Progenitor cell of endocrine pancreas (in vitro differentiated cells): Measurements from ENCODE around the genes BTBD16, PLEKHA1 and FAM24A.

DNA sequence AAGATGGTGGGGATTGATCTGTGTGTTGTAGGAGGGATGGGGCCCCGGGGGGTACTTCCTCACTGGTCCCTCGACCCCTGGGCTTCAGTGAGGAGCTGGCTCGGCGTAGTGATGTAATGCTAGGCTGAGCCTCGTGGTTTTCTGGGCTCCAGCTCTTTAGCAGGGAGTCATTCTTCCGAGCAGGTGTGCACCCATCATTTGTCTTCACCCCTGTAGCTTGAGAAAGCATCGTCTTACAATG lies 106.3 kb upstream of the BTBD16 start:
- PRO-cap: bidirectional peak, plus-strand start at position 87 of the sequence, minus-strand start at position 115 of the sequence

- PRO-cap: no peak
Measured at GRCh38 chr10:122172412-122172934, 98.6 kb upstream of the BTBD16 start.

DNA sequence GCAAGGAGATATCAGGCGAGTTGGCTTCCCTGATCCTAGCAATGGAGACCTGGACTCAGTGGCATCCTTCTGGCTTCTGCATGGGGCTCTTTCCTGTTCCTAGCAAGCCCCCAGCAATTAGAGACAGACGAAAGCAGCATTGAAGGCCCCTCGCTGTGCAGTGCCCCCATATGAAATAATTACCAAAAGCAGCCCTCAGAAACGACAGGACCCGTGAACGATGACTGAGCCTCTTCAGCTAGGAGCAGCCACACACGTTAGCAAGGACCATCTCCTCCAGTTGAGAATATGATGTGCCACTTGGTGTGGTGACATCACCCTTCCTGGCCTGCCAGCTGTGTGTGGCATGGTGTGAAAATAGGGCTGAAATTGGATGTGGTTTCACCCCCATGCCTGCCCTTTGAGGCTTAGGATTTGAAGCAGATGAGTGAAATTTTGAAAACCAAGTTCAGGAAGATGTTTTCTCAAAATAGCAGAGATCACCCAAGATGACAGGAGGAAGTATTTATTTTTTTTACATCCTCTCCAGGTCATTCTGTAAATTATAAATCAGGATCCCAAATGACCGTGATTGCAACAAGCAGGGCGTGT lies 49.2 kb upstream of the BTBD16 start:
- PRO-cap: no peak

- PRO-cap: no peak
Measured at GRCh38 chr10:122271253-122271544, at the start of gene BTBD16. Gene BTBD16, plus strand, starts transcription at chr10:122271296.

GRCh38 chr10:122303908-122304615 lies 33.0 kb downstream of the BTBD16 start:
- PRO-cap: no peak

DNA sequence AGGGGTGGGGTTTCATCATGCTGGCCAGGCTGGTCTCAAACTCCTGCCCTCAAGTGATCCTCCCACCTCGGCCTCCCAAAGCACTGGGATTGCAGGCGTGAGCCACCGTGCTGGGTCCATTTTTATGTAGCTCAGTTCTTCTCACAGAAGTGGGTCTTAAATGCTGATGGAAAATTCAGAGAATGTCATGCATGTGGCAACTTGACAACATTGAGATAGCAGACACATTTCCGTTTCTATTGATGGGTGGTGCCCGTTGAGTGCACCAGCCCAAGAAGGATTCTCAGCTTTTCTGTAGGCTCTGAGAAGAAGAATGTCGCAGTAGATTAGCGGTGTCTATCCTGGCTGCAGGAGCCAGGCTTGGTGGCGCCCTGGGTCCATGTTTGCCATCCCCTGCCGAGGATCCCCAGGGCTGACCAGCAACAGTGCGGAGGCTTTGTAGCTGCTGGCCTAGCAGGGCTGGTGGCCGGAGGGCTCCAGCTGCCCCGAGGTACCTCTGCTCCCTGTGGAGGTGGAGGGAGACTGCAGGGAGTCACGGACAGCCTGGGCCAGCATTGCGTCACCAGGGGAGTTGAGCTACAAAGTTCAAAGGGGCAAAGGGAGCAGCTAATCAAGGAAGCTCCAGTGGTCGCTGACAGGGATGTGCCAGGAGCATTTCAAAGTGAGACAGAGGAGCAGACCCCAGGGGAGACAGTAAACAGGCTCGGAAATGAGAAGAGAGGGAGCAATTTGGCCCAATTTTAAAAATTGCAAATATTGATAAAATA lies 39.0 kb downstream of the BTBD16 start:
- PRO-cap: bidirectional peak, plus-strand start at position 596 of the sequence, minus-strand start at position 526 of the sequence

DNA sequence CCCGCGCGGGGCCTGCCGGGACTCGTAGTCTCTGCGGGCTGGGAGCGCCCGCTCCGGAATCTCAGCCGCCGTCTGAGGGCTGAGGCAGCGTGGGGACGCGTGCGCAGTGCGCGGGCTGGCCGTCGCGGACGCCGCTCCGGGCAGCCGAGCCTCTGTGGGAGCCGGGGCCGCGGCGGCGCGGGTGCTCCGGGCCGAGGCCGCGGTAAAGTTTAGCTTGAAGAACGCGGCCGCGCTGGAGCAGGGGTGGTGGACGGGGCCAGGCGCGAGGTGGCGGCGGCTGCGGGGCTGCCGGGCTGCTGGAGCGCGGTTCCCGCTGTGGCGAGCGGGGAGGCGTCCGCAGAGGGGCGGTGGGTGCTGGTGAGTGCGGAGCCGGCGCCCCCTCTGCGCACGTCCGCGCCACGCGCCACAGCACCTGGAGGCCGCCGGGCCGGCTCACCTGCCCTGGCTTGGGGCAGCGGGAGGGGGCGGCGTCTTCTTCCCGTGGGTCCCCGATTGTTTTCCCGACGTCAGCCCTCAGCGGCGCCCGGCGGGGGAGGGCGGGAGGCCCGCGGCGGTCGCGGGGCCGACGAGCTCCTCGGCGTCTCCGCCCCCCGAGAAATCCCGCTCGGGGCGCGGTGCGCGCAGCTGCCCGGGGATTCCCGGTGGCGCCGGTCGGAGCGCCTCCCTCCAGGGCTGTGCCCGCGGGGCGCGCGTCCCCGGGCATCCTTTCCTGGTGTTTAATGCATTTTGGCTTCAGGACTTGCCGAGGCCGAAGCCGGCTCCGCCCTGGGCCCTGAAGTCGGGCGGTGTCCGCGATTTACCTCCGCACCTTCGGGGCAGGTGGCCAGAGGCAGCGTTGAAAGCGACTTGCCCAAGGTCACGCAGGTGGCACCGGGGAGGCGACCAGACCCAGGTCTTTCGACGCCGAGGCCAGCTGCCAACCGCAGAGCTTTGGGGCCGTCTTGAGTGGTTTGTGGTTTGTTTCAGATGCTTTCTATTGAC lies at the start of gene PLEKHA1:
Gene PLEKHA1, plus strand, starts transcription at position 104 of the 981 bp plus-strand sequence.
- PRO-cap: bidirectional peak, plus-strand start at position 155 of the sequence, minus-strand start outside the sequence; bidirectional peak, plus-strand start at position 339 of the sequence, minus-strand start at position 315 of the sequence; bidirectional peak, plus-strand start at position 406 of the sequence, minus-strand start at position 363 of the sequence; bidirectional peak, plus-strand start at position 509 of the sequence, minus-strand start at position 448 of the sequence; bidirectional peak, plus-strand start at position 719 of the sequence, minus-strand start at position 682 of the sequence

DNA sequence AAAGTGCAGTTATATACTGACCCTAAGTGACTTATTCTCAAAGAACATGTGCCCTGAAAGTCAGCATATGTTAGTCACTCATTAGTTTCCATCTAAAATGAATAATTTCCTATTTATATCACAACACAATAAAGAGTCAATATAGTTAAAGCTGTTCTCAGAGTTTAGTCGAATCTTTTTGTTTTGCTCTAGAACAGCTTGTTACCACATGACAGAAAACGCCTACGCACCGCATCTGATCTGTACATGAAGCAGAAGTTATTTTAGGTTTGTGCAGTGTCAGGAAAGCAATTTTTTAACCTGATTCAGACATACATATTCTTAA lies 33.2 kb downstream of the PLEKHA1 start:
- PRO-cap: no peak

DNA sequence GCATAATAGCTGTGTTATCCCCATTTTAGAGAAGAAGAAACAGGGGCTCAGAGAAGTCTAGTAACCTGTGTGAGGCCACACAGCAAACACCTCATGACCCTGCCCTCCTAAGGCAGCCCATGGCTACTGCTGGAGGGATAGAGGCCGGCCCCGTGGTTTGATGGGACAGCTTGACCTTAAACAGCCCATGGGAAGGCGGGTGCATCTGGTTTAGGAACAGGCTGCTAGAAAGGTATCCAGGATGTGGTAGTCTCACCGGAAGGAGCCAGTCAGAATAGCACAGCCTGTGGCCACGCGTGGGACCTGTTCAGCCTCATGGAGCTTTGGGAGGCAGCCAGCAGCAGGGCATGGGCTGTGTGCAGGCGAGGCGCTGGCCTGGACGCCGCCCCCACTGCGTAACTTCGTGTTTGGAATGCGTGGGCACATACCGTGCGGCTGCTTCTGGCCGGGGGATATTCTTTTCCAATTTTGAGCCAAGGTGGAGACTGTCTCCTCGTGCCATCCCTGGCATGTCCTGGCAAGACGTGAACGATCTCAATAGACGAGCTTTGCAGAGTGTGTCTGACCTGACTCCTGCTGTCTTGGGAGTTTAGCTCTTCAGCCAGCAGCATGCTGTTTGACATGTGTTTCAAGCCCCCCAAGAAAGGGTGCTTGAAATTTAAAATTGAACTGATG lies 29.9 kb downstream of the HTRA1 start:
- PRO-cap: no peak

DNA sequence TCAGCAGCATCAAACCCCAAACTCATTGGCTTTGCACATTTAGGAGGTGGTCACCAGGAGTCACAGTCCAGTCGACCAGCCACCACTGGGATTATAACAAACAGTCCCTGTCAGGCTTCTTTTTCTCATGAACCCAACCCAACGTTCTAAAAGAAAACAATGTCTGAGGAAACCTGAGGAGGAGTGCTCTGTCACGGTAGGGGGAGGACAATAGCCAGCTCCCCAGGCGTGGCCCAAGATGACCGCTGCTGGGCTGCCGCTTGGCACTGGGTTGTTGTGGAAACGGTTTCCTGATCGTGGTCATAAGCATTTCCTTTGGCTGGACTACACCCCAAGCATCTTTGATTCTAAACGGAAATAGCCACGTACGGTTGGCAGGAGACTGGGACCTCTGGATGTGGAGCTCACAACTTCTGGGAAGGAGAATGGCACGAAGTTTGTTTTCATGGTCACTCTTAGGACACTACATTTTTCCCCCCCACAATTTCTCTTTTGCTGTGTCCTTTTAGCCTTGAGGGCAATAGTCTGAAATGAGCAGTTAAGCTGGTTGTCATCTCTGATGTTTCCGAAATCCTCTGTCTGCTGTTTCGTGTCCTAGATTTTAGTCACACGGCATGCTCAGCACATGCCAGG lies 30.3 kb upstream of the DMBT1 start:
- PRO-cap: no peak

- PRO-cap: no peak
Measured at GRCh38 chr10:122633074-122633472, 39.6 kb upstream of the SPADH start.

- PRO-cap: no peak
Measured at GRCh38 chr10:122636884-122637459, 35.7 kb upstream of the SPADH start.

DNA sequence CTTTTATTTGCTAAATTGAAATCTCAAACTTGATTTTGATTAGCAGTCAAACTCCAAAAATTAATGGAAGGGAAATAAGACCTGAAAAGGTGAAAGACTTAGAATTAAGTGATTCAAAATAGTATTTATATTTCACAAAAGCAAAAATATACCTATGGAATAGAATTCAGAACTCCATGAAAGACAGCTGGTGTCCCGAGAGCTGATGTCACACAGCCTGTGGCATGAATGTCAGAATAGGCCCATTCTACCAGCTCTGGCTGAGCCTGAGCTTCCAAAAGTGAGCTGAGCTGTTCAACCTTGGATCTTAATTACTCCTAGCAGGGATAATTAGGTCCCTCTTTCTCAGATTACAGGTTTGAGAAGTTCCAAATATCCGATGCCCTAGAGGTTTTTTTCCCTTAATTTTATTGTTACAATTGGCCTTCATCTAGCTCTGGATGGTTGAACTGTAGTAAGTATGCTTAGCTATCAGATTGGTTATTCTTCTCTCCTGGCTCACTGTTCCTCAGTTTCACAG lies at the start of gene FAM24A:
Gene FAM24A, plus strand, starts transcription at position 245 of the 520 bp plus-strand sequence.
- PRO-cap: no peak

- PRO-cap: no peak
Measured at GRCh38 chr10:122948519-122948999, 5.5 kb downstream of the C10orf88 start.

DNA sequence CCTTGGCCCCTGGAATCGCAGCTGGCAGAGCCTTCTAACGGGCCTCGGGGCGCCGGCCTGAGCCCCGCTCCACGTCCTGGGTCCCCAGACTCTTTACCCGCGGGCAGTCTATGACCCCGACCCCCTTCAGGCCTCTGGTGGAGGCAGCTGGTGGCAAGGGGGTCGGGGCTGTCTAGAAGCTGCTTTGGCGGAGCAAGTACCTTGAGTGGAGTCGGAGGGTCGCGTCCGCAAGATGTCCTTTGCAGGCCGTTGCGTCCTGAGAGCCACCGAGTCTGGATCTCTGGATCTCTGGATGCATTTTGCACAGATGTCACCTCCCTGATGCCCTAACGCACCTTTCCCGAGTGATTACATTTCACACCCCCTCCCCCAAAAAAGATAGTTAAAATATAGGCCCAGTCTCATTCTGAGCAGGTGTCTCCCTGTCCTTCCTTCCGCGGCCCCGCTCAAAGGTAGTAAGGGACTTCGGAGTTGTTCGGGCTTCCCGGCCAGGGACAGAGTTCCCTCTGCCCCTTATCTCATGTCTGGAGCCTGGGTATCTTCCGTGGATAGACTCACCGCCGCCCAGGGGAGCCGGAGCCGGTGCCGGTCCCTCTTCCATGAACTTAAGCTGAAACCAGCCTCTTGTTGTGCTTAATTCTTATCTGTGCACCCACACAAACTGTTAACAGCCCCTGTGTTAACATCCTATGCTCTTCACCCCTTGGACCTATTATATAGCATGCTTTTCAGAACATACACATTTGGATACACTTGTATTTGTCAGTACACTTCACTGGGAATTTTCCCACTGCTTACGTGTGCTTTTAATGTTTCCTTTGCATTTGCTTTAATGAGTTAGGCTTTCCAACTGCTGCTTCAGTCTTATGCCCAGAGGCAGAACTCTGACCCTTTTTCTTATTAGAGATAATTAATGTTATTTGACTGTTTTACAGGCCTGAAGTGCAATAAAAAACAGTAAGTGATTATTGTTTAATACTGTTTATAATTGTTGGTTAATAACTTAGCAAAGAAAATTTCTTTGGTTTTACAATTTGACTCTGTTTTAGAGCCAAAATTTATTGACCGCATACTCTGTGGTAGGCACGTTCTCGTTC lies 655 bp downstream of the ACADSB start:
- PRO-cap: unidirectional peak, minus-strand start at position 457 of the sequence

DNA sequence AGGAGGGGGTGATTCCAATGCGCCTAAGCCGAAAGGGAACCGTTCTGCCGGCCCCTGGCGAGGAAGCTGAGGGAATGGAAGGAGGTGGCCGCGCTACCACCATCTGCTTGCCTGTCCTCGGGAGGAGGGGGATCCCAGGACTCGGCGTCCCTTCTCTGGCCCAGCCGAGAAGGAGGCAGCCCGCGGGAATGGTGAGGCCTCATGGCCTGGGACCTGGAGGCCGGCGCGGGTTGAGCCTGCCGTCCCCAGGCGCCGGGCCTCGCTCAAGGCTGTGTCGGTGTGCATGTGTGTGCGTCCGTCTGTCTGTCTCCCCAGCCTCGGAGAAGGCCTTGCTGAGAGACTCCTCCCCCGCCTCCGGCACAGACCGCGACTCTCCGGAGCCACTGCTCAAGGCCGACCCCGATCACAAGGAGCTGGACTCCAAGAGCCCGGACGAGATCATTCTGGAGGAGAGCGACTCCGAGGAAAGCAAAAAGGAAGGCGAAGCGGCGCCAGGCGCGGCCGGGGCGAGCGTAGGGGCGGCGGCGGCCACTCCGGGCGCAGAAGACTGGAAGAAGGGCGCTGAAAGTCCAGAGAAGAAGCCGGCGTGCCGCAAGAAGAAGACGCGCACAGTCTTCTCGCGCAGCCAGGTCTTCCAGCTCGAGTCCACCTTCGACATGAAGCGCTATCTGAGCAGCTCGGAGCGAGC lies 1.1 kb downstream of the HMX3 start:
- PRO-cap: no peak

DNA sequence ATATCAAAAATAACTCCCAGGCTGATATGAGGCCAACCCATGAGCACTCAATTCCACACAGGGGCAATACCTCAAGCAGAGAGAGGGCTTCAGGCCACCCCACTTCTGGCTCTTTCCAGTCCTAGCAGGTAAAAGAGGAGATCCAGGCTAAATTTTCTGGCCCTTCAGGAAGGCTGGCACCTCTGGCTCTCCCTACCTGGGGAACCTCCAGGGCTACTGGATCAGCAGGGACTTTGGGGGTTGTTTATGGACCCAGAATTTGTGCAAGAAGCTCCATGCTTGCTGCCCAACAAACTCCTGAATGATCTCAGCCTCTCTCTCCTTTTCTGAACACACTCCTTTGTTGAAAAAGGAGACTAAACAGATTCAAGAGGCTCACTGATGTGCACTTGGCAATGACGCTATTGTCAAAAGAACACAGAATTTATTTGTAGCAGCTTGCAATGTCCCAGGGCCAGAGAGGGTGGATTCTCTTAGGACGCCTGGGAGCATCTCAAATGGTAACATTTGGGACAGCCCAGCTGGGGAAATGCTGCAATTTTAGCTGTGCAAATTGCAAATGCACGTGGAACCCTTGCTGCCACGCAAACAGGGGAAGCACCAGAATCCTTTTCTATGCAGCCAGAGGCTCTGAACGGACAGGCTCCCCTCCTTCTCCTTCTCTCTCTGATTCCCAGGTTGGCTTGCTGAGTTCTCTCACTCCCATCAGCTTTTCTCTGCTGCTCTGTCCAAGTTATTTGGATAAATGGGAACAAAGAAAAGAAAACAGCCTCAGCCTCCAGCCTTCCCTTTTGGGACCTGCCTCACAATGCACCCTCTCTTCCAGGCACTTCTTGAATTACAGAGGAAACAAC lies 79.9 kb downstream of the GPR26 start:
- PRO-cap: no peak

DNA sequence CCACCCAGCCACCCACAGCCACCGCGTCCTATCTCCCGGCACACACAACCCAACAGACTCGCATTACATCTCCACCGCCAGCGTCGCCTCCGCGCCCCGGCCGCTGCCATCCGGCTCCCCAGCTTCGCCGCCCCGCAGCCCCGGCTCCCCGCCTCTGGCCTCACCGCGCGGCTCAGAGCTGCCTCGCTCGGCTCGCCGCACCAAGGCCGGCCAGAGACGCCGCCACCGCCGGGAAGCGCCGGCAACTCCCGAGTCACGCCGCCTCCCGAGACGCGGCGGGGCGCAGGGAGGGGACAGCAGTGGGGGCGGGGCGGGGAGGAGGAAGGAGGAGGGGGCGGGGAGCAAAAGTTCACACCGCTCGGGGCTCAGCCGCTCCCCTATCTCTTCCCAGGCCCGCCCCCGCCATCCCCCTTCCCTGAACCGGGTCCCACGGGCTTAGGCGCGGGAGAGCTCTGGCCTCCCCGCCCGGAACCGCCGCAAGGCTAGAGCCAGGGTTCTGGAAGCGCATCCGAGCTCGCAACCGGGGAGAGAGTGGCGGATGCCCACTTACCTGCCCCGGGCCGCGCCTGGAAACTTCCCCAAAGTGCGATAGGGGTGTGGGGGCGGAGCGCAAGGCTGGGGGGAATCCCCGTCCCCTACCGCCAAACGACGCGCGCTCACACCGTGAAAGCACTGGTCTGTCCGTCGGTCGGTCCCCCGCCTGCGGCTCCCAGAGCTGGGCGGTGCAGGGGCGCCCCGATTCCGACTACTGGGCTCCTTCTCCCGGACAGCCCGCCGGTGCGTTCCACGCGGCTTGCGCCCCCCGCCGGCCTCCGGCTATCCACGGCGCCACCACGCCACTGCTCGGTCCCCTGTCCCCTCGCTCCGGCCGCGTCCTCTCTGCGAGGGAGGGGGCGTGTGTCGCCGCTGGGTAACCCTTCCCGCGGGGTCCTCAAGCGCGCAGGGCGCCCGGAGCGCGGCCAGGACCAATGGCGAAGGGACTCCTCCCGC lies 943 bp downstream of the CHST15 start:
- PRO-cap: bidirectional peak, plus-strand start at position 61 of the sequence, minus-strand start at position 62 of the sequence; bidirectional peak, plus-strand start at position 644 of the sequence, minus-strand start at position 517 of the sequence; bidirectional peak, plus-strand start at position 819 of the sequence, minus-strand start at position 883 of the sequence

GRCh38 chr10:124341511-124342135 lies 77.1 kb downstream of the OAT start:
- PRO-cap: no peak

- PRO-cap: unidirectional peak, minus-strand start at chr10:124389237
Measured at GRCh38 chr10:124388959-124389689, 29.6 kb downstream of the OAT start.